Vein endothelial cell (primary cell): ENCODE measurements around a stretch of chr19.

DNA sequence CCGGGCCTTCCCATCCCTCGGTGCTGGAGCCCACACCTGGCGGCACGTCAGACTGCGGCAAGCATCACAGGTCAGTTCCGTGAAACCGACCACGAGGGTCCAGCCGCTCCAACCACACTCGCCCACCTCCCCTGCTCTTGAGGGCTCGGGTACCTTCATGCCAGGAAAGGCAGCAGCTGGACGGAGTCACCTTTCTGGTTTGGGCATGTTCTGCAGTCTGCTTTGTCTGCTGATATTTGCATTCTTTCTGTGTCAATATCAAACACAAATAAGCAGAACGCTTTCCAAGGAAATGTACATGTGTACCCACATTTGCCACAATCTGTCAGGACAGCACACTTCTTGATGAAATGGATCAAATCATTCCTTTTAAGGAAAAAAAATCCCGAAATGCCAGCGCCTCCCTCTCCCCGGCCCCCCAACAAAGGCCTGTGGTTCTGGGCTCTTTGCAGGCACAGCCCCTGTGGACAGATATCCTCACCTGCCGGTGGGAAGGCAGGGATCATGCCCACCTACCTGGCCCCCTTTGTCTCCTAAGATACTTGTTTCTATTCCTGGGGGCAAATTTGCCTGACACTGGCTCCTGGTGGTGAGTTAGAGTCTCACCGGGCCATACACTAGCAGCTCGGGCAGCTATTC lies 42.7 kb upstream of the RANBP3 start:
- CAGE, long polyA plus RNA = no peak

DNA sequence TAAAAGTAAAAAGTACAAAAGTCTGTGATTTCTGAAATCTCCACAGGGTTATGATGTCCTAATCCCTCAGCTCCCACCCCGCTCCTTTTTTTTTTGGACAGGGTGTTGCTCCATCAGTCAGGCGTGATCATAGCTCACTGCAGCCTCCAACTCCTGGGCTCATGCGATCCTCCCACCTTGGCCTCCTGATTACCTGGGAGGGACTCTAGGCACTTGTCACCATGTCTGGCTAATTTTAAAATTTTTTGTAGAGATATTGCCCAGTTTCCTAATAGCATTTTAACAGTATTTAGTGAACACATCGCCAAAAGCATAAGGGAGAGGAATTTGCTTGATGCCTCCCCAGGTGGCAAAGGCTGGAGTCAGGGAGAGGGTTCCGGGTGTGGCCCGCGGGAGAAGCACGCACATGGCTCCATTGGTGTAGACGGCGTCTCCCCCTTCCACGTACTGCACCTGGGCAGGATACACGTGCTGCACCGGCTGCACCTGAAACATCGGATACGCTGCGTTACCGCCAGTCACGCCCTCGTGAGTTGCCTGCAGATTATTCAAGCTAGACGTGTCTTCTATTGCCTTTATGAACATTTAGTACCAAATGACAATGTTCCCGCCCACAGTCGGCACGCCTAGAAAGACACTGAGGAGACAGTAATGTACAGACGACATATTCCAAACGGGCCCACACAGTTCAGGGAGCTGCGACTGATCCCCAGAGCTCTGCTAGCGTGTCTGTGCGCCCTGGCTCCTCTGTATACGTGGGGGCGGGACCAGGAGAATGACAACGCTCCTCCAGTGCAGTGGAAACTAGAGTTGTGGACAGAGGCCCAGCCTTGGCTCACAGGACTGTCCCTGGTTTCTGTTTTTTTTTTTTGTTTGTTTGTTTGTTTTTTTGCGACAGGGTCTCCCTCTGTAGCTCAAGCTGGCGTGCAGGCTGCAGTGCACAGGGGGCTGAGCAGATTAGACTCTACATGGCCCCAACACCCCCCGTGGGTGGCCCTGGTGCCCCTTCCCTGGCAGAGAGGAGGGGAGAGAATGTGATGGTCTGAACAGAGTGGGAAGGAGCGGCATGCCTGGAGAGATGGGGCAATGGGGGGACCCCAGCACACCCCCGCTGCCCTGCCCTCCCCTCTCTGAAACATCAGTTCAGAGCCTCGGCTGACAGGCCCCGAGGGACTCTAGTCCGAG lies 64.1 kb upstream of the RANBP3 start:
- CAGE, long polyA plus RNA = no peak

GRCh38 chr19:6099132-6100121 lies 10.9 kb downstream of the RFX2 start:
- CAGE, long polyA plus RNA = no peak

GRCh38 chr19:6103148-6103780 lies 7.0 kb downstream of the RFX2 start:
- CAGE, long polyA plus RNA = no peak

DNA sequence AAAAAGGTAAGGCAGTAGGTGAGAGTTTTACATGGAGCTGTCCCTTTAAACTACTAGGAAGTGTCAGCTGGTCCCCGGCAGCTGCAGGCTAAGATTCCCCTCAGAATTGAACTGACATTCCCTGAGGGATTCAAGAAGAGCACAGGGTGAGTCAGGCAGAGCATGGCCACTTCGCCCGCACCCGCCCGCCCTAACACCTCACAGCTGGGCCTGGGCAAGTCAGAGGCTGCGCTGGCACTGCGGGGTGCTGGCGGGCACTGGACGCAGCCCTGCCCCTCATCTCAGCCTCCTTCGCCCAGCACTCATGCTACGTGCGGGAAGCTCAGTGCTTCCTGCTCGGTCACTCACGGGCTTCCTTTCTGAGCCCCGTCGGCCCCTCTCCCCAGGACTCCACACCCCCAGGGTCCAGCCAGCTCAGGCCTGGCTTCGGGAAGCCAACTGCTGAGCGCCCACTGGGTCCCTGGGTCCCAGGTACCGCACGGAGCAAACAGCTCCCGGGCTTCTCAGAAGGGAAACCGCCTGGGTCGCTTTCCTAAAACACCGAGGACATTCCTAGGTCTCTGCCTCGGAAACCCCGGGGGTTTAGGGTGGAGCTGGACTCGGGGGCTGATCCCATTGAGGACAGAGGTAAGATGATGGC lies 56.8 kb downstream of the MLLT1 start:
- CAGE, long polyA plus RNA = no peak

DNA sequence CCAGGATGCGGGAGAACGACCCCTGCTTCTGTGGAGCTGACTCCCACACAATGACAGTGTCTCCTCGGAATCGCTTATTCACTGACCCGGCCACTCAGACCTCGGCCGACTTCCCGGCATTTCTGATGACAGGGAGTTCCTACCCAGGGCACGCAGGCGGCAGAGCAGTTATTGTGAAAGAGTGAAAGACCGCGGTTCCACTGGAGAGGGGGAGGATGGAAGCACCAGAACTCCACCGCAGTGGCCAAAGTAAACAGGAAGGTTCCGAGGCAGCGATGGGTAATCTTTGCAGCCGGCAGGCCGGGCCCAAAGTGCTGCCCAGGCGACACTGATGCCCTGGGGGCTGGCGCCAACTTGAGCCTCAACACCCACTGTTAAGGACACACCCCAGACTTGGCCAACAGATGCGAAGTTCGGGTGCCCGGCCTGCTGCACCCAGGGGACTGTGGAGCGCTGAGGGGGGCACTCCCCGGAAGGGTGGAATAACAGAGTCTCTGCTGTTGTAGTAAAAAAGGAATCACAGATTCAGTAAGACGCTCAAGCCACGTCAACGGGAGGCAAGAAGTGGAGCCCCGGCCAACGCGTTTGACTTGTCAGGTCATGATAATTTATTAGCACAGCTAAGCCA lies 5.9 kb downstream of the MLLT1 start:
- CAGE, long polyA plus RNA = no peak

DNA sequence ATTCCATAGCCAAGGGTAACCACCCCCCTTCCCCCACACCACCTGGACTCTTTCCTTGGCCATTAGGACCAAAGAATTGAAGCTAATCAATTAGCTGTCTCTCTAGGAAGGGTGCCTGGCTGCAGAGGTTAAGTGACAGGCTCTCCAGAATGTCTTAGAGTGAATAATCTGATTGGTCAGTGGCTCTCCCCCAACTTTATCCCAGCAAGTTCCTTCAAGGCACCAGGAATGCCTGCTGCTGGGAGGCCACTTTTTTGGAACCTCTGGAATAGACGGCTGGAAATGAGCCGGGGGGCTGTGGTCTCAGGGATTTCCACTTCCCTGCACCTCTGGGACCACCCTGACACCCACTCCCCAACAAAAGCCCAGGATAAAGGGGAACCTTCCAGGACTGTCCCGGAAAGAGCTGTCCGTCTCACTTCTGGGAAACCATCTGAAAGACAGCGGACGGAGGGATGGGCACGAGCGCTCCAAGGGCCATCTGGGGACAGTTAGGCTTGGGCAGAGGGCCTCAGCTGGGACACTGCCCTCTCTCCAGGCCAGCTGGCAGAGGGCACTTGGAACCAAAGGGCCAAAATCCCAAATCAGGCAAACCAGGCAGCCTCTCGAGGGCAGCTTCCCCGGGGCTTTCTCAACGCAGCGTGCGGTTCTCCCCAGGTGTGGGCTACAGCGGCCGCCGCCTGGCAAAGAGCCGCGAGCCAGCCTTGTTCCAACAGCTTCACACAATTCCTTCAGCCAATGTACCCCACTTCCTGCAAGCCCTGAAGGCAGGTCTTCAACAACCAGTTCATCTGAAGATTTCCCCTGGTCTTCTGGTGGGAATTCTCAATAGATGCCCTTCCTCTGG lies 5.2 kb downstream of the MLLT1 start:
- CAGE, long polyA plus RNA = no peak

DNA sequence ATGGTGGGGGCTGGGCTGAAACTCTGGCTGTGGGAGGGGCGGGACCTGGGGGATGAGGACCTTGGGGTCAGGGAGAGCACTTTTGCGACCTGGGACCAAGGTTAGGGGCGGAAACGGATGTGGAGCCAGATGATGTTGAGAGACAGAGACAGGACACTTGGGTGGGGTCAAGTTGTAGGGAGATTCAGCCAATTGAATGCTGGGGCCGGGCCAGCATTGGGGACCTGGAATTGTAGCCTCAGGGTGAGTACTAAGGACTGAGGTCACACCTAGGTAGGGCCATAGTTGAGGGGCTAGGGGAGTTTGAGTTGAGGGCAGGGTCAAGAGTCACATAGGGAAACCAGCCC lies 1.2 kb downstream of the ALKBH7 start:
- CAGE, long polyA plus RNA = no peak

DNA sequence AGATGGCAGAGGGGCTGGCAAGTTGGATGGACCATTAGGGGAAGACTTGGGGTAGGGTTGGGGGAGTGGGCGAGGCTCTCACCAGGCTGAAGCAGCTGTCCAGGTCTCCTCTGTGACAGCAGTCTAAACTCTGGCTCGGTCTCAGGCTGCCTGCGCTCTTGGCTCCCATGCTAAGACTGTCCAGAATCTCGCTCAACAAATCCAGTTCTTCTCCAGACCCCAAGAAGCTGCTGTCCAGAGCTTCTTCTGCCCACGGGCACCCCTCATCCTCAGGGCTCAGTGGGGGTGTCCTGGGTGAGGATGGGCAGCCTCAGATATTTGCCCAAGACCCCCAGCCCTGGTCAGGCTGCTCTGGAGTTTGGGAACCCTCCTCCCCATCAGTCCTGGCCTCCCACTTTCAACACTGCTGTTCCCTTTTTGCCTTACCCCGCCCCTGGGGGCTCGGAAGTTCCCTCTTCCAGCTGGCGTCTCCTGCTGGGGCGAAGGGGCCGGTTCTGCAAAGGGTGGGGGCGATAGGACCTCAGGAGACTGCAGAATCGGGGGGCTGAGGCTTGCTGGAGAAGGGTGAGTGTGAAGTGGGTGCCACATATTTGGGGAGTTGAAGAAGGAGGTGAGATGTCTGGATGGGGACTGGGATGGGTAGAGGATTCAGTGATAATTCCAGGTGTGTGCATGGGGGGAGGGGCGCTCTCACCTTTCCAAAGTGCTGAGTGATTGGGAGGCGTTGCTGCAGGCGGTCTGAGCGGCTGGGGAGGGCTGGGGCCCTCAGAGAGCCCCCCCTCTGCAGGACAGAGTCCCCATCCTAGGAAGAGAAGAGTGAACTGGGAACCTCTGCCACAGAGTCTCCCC lies 4.3 kb downstream of the CRB3 start:
- CAGE, long polyA plus RNA = no peak

- CAGE, long polyA plus RNA = no peak
Observed at GRCh38 chr19:6470170-6470406, 6.0 kb downstream of the CRB3 start.

DNA sequence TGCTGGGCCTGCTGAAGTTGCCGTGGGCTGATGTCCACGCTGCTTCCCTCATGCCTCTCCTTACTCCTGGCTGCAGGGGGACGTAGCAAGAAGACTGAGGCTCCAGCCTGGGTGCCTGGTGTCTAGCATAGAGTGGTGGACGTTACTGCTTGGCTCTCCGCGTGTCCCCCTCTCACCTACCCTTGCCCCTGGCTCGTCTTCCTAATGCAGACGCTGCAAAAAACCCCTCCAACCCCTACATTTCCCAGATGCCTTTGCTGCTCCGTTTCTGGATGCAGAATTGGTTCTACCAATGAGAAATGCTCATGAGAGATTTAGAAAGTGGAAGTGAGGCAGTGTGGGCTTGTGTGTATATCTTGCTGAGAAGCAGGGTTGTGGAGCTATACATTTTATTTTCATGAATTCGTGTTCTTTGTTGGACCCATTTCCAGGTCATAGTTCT lies 7.8 kb upstream of the DENND1C start:
- CAGE, long polyA plus RNA = no peak

- CAGE, long polyA plus RNA = no peak
Observed at GRCh38 chr19:6515869-6516780, 14.0 kb upstream of the TUBB4A start.

DNA sequence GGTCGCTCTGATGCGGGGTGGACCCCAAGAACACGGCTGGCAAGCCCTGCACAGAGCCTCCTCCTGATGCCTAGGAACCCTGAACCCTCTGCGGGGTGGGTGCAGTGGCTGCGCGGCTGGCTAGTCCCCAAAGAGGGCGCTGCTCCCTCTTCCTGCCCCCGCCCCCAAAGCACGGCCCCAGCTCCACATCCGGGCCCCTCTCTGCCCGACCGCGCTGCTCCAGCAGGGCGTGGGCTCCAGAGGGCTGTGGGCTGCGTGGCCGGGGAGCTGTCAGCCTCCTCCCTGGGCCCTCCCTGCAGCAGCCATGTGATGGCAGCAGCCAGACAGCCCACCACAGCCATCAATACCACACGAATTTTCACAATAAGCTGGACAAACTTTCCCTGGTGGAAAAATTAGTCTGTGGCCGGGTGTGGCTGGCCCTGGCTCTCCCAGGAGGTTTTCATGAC lies 21.1 kb downstream of the TNFSF9 start:
- CAGE, long polyA plus RNA = no peak

- CAGE, long polyA plus RNA = no peak
Observed at GRCh38 chr19:6600746-6600945, 9.7 kb upstream of the CD70 start.

DNA sequence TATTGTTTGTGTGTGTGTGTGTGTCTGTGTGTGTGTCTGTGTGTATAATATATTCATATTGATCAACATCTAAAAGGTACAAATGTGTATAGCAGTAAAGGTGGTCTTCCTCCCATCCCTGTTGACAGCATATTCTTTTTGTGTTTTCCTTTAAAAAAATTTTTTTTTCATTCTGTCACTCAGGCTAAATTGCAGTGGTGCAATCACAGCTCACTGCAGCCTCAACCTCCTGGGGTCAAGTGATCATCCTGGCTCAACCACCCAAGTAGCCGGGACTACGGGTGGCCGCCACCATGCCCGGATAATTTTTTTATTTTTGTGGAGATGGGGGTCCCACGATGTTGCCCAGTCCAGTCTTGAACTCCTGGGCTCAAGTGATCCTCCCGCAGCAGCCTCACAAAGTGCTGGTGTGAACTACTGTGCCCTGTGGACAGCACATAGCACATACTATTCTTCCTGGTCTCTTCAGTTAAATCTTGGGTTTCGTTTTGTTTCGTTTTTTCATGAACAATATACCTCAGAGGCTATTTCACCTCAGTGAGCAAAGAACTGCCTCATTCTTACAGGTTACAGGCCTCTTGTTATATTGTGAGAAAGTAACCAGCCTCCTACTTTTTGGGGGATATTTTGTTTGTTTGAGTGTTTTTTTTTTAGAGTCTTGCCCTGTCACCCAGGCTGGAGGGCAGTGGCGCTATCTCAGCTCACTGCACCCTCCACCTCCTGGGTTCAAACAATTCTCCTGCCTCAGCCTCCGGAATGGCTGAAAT lies 1.2 kb upstream of the C3 start:
- CAGE, long polyA plus RNA = no peak

DNA sequence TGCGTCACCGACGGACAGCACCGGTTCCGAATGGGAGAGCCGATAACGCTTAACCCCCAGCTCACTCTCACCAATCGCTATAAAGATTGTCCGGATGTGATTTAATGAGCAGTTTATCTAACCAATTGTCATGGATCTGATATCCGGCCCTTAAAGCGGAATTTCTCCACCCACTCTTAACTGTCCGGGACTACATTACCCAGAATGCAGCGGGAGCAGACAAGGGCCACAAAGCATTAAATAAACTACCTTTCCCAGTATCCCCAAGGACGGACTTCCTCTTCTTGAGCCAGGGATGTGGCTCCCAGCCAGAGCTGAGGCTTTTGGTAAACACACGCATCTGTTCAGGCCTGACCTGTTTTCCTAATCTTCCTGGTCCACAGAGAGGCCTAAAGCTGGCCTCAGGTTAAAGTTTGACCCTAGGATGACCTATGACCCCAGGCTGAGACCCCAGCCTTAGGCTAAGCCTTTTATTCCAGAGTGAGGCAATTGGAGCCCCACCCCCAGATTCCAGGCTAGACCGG lies 404 bp upstream of the GPR108 start:
- CAGE, long polyA plus RNA = no peak

DNA sequence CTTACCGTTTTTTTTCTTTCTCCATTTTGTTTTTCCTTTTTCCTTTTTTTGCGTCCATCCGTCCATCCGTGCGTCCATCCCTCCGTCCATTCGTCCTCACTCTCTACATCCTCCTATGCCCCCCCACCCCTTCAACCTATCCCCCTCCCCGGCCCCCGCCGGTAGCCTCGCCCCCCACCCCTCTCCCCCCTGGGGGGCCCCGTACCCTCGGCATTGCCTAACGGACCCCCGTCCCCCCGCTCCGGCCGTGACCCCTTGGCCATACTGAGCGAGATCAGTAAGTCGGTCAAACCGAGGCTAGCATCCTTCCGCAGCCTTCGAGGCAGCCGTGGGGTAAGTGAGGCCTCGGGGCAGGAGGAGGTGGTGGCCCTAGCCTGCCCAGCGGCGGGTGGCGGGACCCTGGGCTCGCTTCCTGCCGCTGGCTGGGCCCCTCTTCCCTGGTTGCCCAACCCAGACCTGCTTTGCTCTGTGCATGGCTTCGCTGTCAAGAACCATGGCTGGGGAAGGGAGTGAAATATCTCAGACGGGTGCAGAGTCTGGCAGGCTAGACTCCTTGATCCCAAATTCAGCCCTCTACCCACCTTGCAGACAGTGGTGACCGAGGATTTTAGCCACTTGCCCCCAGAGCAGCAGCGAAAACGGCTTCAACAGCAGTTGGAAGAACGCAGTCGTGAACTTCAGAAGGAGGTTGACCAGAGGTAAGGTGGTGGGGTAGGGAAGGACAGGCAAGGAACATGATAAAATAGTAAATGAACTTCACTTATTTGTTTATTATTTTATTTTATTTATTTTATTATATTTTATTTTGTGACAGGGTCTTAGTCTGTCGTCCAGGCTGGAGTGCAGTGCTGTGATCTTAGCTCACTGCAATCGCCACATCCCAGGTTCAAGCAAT lies 6.6 kb downstream of the TRIP10 start:
- CAGE, long polyA plus RNA = no peak

GRCh38 chr19:6752606-6753107 lies 13.2 kb downstream of the TRIP10 start:
- CAGE, long polyA plus RNA = no peak

DNA sequence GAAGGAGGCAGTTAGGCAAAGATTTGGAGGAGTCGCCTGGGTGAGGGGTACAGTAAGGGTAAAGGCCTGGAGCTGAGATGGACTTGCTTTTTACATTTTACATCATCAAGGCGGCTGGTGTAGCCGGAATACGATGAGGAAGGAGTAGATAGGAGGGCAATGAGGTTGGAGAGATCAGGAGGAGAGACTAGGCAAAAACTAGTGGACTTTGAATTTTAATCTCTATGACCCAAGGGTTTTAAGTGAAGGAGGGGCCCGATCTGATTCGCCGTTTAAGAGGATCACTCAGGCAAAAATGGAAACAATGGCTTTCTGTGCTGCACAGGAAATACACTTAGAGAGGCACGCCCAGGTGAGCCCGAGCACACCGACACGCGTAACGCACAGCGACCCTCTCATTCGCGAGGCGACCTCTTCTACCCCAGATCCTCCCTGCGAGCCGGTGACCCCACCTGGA lies 337 bp downstream of the SH2D3A start:
- CAGE, long polyA plus RNA = no peak

GRCh38 chr19:7112440-7112881 lies 43.0 kb downstream of the ZNF557 start:
- CAGE, long polyA plus RNA = no peak